HepG2 (cell line): ENCODE measurements around the genes FIZ1, ZNF784 and ZNF71.

DNA sequence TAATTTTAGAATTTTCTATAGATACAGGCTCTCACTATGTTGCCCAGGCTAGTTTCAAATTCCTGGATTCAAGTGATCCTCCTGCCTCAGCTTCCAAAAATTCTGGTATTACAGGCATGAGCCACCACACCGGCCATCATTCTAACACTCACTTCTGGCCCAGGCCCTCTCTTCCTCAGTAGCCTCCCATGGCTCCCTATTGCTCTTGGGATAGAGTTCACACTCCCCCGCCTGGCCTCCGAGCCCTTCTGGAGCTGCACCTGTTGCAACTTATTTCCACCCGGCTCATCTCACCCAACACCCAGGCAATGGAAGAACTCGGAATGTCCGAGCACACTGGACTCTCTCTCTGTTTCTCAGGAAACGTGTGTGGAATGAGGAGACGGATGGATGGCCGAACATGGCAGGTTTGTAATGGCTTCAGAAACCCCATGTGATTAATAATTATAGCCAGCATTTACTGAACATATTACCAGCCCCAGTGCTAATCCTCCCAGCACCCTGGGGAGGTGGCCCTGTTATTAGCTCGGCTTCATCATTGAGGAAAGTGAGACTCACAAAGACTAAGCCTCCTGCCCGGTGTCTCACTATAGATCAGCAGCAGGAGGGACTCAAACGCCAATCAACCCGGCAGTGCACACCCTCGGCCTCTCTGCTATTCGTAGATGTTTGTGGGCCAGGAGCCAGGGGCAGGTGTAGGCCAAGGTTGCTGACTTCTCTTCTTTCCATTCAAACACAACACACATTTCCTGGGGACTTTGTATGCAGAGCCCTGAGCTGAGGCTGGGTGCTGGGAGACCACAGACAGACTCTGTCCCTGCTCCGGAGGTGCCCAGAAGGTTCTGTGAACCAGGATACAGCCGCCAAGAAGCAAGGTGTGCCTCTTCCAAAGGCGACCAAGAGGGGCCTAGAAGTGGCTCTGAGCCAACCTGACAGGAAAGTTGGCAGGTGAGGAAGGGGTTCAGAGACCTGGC, 9.2 kb upstream of the SBK3 start:
- RRBS, 2 experiments: 10% methylated on average over 2 of the region's 18 CpGs; no CpG with 5 or more reads in 1 of the 2 experiments
CAGE:
- cytosol, long polyA minus RNA: no peak
- cytosol, long polyA plus RNA: no peak
- long polyA plus RNA: no peak
- nucleus, long polyA minus RNA: no peak
- nucleus, long polyA plus RNA: no peak

DNA sequence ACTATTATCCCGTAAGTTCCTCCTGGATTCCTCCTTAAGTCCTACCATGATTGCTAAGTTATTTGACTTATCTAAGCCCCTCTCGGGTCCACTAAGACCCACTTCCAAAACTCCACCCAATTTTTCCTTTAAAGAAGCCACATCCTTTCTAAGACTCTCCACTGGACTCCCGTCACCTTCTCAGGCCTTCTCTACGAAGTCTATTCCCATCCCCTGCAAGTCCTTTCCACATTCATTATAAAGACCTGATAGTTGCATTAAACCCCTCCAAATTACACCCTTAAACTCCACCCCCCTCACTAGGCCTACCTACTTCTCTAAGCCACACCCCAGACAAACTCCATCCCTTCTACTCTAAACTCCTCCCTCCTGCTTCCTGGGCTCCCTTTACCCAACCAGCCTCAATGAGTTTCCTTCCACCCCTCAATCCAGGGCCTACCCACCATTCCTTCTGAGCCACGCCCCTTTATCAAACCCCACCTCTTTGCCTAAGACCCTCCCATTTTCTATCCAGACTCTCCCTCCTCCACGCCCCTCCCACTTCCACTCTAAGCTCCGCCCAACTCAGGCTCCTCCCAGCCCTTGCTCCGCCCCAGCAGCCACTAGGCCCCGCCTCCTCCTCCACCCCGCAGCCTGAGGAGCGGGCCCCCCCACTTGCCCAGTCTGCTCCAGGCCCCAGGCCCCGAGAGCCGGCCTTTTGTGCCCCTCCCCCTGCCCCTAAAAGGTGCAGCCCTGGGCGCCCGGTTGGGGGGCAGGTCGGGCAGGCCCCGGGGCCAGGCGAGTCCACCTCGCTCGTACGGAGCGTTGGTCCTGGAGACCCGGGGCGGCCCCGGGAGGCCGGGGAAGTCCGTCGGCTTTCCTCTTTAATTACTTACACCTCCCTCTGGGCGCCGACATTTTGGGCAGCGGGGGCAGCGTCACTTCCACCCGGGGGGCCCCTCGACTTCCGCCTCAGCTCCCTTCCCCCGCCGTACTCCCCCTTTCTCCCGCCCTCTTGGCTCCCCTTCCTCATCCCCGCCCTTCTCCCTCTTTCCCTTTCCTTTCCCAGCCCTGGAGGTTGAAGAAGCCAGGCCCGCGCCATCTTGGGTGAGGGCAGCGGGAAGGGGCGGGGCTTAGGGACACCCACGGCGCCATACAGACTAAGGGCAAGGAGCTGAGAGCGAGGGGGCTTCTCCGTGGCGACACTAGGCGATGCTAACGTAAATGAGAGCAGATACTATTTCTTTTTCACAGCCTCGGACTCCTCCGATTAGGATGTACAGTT, at the start of gene FIZ1:
FIZ1 (minus strand) TSS at position 919 of the 1,264 bp plus-strand sequence.
- RRBS, 2 experiments: 1 to 2% methylated on average over 16 of the region's 52 CpGs
CAGE:
- cytosol, long polyA minus RNA: no peak
- cytosol, long polyA plus RNA: start-site peak on the minus strand centred at position 483 of the sequence, 899 bp wide, 47 and 74 reads in 2 replicates
- long polyA plus RNA: start-site peak on the minus strand centred at position 902 of the sequence, 74 bp wide, 53 and 55 reads in 2 replicates
- nucleus, long polyA minus RNA: no peak
- nucleus, long polyA plus RNA: no peak

DNA sequence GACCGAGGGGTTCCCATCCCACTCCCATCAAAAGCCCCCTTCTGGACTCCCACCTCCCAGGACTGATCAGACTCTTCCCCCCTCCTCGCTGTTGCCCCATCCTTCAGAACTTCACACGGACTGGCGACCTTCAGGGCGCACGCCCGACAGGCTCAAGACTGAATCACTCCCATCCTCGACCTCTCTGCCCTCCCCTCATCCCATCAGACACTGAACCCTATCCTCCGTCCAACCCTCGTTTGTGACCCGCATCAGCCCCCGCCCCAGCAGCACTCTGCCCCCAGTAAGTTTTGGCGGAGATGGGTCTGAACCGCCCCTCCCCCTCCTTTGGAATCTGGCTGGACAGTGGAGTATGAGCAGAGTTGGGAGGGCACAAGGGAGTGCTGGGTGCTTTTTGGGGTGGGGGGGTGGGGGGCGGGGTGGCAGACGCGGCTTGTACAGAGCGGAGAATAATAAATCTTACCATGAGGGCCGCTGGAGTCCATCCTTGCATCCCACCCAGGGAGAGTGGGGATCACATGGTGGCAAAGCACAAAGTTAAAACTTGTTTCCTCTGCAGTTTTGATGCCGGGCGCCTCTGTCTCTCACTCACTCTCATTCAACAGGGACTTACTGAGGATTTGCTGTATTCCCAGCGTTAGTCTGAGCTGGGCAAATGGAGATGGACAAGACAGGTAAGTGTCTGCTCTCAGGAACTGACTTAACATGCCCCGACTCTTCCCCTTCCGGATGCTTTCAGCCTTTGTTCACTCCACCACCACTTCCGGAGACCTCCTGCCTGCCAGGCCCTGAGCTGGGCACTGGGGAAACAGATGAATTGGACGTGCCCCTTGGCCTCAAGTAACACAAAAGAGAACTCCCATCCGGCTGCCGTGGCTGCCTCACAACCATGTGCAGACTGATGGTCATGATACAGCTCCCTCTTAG, 7.3 kb downstream of the ZNF784 start:
- RRBS, 2 experiments: 99 to 100% methylated on average over 2 of the region's 28 CpGs
CAGE:
- cytosol, long polyA minus RNA: no peak
- cytosol, long polyA plus RNA: no peak
- long polyA plus RNA: start-site peak on the plus strand centred at position 385 of the sequence, 167 bp wide, 12 and 17 reads in 2 replicates
- nucleus, long polyA minus RNA: start-site peak on the plus strand centred at position 593 of the sequence, 91 bp wide, 6 reads
- nucleus, long polyA plus RNA: no peak

- RRBS, 2 experiments: under 1 to 1% methylated on average over 6 of the region's 71 CpGs
CAGE:
- cytosol, long polyA minus RNA: start-site peak on the minus strand at chr19:55624563-55624593, 32 reads
- cytosol, long polyA plus RNA: start-site peak on the minus strand at chr19:55624563-55624592, 96 and 40 reads in 2 replicates
- long polyA plus RNA: no peak
- nucleus, long polyA minus RNA: no peak
- nucleus, long polyA plus RNA: no peak
Observed at GRCh38 chr19:55623821-55625276, at the start of gene ZNF784. ZNF784 (minus strand) TSS chr19:55624566.

DNA sequence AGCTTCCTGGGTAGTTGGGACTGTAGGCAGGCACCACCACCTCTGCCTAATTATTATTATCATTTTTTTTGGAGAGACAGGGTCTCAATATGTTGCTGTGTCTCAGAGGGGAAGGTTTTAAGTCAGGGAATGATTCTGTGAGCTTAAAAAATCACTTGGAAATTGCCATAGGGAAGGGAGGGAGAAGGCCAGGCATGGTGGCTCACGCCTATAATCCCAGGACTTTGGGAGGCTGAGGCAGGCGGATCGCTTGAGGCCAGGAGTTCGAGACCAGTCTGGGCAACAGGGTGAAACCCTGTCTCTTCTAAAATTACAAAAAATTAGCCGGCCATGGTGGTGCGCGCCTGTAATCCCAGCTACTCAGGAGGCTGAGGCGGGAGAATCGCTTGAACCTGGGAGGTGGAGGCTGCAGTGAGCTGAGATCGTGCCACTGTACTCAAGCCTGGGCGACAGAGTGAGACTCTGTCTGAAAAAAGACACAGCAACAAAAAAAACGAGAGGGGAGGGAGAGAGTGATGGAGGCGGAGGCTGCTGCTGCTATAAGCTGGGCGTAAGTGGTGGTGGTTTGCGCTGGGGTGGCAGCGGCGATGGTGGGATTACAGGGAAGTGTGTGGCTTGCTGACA, 3.6 kb upstream of the ZNF580 start:
- RRBS, 2 experiments: no CpG with 5 or more reads among the region's 17 CpGs
CAGE:
- cytosol, long polyA minus RNA: no peak
- cytosol, long polyA plus RNA: no peak
- long polyA plus RNA: no peak
- nucleus, long polyA minus RNA: no peak
- nucleus, long polyA plus RNA: no peak

DNA sequence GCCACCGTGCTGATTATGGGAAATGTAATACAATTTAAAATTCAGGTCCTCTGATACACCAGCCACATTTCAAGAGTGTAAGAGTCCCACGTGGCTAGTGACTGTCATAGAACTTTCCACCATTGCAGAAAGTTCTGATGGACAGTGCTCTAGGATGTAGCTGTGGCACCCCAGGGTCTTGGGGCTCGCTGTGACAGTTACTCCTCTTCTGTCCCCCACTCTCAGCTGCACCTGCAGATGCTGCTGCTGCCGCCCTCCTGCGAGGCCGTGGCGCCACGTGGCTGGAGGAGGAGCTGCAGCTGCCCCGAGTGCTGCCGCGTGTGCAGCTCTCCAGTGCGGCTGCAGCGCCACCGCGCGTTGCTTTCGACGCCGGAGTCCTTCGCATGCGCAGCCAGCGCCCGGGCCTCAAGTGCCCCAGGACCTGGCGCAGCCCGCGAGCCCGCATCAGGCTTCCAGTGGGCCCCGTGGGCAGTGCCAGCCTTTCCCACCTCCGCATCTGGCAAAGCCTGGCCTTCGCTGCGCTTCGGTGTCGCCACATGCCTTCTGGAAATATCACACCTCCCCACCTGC, 816 bp upstream of the ZNF580 start:
- RRBS, 2 experiments: no CpG with 5 or more reads among the region's 33 CpGs
CAGE:
- cytosol, long polyA minus RNA: no peak
- cytosol, long polyA plus RNA: no peak
- long polyA plus RNA: no peak
- nucleus, long polyA minus RNA: no peak
- nucleus, long polyA plus RNA: no peak

DNA sequence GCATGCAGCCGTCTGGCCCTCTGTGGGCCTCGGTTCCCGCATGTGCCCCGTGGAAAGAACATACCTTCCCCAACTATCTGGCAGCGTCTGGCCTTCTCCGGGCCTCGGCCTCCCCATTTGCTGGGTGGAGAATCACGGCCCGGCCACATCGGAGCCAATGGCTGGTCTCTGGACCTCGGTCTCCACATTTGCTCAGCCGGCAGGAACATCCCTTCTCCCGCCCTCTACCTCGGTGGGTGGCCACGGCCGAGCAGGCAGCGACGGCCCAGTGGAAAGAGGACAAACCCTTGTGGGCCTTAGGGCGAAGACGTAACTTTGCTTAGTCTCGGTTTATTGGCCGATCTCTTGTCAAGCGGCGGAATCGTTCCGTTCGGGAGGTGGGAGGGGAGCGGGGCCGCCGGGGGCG, 328 bp upstream of the ZNF580 start:
- RRBS, 2 experiments: 3 to 4% methylated on average over 4 to 5 of the region's 31 CpGs
CAGE:
- cytosol, long polyA minus RNA: no peak
- cytosol, long polyA plus RNA: no peak
- long polyA plus RNA: no peak
- nucleus, long polyA minus RNA: no peak
- nucleus, long polyA plus RNA: no peak

DNA sequence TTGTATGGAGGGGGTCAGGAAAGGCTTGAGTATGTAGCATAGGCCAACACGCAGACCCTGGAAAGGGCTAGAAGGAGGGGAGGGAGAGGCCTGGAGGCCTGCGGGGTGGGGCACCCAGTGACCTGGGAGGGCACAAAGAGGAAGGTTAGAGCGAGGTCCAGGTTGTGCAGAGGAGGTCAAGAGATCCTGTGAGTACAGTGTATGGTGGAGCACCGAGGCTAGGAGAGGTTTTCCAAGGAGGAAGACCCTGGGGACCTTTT, 610 bp downstream of the ZNF581 start:
- RRBS, 2 experiments: no CpG with 5 or more reads among the region's 4 CpGs
CAGE:
- cytosol, long polyA minus RNA: no peak
- cytosol, long polyA plus RNA: no peak
- long polyA plus RNA: no peak
- nucleus, long polyA minus RNA: no peak
- nucleus, long polyA plus RNA: no peak

DNA sequence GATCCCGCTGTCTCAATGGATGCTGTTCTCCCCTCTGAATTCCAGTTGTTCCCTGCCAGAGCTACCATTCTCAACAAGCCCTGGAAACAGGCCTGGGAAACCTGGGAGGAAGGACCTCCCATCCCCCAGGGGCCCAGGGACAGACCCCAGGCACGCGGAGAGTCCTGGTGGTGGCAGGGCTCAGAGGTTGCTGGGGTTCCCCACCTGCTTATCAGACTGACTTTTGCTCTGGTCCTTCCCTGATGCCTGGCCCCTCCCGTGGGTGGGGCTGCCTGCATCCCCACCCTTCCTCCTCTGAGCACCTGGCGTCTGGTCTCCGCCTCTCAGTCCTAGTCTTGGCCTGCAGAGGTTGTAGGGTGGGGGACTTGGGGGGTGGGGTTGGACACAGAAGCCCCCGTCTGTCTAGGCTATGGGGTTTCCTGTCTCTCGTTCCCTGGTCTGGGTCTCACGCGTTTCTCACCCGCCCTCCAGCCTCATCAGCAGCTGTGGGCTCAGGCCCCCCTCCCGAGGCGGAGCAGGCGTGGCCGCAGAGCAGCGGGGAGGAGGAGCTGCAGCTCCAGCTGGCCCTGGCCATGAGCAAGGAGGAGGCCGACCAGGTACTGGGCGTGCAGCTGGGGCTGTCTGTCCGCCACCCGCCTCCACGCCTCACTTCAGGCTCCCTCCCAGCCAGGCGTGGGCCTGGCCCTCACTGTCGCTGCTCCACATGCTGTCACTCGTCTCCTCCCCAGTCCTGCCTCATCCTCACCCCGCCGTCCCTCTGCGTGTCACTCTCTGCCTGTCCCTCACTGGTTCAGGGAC, 13.6 kb downstream of the EPN1 start:
- RRBS, 2 experiments: no CpG with 5 or more reads among the region's 27 CpGs
CAGE:
- cytosol, long polyA minus RNA: no peak
- cytosol, long polyA plus RNA: no peak
- long polyA plus RNA: no peak
- nucleus, long polyA minus RNA: no peak
- nucleus, long polyA plus RNA: no peak

DNA sequence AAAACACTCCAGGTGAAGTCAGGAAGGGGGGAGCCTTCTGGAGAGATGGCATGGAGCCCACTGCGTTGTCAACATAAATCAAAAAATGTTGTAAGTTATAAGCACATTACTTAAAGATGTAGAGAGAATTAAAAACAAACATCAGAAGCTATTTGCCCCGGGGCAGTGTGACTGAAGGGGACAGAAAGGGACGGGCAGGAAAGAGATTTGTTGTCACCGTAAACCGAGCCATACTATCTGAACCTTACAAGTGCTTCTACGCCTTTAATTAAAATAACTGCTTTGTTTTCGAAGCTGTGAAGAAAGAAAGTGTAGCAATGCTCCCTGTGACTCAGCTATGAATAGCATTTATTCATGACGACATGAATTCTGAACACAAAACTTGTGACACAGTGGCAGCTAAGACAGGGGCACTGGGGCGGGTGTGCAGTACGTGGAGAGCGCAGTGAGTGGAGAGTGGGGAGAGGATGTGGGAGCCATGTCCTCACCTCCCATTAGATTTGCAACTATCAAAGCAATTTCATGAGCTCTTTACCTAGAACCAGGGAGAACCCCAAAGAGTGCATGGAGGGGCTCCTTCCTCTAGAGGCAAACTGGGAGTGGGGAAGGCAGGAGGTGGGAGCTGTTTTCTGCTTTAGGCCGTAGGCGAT, 30.0 kb downstream of the ZNF787 start:
- RRBS, 2 experiments: no CpG with 5 or more reads among the region's 13 CpGs
CAGE:
- cytosol, long polyA minus RNA: no peak
- cytosol, long polyA plus RNA: no peak
- long polyA plus RNA: no peak
- nucleus, long polyA minus RNA: no peak
- nucleus, long polyA plus RNA: no peak

GRCh38 chr19:56108301-56108660, 12.8 kb downstream of the ZNF787 start:
- RRBS, 2 experiments: no CpG with 5 or more reads among the region's 7 CpGs
CAGE:
- cytosol, long polyA minus RNA: no peak
- cytosol, long polyA plus RNA: no peak
- long polyA plus RNA: no peak
- nucleus, long polyA minus RNA: no peak
- nucleus, long polyA plus RNA: no peak

DNA sequence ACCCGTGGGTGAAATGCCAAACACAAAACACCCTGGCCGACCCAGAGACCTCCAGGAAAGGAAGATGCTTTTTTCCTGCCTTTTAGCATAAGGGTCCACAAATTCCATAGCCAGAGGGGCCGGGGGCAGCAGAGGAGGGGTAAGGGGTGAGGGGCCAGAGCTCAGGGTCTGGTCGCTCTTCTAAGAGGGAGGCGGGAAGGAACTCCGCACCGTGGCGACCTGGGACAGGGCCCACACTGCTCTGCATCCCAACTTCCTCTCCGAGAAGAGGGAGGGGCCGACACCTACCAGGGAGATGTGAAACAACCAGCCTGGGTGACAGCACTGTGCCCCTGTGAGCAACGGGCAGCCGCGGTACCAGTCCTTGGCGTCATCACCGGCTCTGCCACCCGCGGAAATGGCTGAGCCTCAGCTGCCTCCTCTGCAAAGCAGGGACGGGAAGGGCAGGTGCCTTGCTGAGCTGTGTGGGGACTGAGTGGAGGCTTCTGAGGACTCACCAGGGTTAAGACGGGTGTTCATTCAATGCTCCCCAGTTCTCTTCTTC, 9.6 kb downstream of the ZNF787 start:
- RRBS, 2 experiments: no CpG with 5 or more reads among the region's 19 CpGs
CAGE:
- cytosol, long polyA minus RNA: no peak
- cytosol, long polyA plus RNA: no peak
- long polyA plus RNA: no peak
- nucleus, long polyA minus RNA: no peak
- nucleus, long polyA plus RNA: no peak

DNA sequence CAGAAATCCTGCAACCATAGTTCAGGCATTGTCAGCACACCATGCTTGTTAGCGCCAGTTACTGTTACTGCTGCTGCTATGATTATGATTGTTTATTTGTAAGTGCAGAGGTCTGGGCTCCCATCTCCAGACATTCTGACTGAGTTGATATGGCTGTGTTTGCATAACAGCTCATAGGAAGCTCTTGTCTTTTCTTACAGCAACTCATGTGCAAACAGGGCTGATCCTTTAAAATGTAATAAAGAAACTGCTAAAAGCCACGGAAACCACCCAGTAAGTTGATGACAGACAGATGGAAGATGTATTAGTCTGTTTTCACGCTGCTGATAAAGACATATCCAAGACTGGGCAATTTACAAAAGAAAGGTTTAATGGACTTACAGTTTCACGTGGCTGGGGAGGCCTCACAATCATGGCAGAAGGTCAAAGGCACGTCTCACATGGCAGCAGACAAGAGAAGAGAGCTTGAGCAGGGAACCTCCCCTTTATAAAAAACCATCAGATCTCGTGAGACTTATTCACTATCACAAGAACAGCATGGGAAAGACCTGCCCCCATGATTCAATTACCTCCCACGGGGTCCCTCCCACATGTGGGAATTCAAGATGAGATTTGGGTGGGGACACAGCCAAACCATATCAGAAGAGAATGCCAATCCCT, 1.6 kb downstream of the ZSCAN5A start:
- RRBS, 2 experiments: no CpG with 5 or more reads among the region's 7 CpGs
CAGE:
- cytosol, long polyA minus RNA: no peak
- cytosol, long polyA plus RNA: no peak
- long polyA plus RNA: no peak
- nucleus, long polyA minus RNA: no peak
- nucleus, long polyA plus RNA: no peak

DNA sequence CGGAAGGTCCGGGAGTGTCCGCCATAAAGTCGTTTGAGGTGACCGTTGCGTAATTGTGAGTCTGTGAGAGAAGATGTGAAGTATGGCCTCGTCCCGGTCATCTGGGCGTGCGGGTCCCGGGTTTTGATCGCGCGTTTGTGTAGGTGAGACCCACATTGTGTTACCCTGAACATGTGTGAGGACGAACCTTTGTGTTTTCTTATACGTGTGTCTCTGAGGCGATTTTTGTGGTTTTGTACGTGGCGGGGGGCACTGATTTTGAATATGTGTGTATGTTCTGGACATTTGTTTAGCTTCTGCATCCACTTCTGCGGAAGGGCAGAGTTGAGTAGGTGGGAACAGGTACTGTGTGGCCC, 1.1 kb upstream of the ZNF667 start:
- RRBS, 2 experiments: 54 to 57% methylated on average over 5 of the region's 20 CpGs
CAGE:
- cytosol, long polyA minus RNA: no peak
- cytosol, long polyA plus RNA: no peak
- long polyA plus RNA: no peak
- nucleus, long polyA minus RNA: no peak
- nucleus, long polyA plus RNA: no peak

DNA sequence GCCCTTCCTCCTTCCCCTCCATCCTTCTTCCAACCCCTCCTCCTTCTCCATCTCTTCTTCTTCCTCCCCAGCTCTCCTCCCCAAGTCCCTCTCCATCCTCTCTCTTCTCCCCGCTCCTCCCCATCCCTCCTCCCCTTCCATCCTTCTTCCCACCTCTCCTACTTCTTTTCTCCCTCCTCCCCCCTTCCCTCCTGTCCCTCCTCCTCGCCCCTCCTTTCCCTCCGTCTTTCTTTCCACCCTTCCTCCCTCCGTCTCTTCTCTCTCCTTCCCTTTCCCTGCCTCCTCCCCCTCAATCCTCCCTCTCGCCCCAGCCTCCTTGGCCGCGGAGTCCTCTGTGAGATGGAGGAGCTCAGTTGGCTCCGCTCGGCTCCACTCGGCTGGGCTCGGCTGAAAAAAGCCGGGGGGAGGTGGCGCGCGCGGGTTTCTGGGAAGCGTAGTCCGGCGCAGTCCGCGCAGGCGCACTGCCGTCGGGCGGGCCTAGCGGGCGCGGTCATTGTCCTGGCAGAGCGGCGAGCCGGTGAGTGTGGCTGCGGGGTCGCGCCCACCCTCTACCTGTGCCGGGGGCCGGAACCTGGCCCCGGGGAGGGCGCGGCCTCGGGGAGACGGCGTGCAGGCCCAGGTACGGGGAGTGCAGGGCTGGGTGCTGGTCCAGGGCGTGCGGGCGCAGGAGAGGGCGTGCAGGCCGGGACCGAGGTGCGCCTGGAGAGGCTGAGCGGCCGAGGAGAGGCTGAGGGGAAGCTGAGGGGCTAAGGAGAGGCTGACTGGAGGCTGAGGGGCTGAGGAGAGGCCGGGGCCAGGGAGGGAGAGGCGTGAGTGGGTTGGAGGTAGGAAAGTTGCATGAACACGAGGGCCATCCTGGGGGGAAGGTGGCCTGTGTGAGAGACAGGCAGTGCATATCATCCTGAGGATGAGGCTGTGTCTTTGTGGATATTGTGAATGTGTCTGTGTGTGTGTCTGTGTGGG, at the start of gene ZNF71:
ZNF71 (plus strand) TSS at position 493 of the 963 bp plus-strand sequence.
- RRBS, 2 experiments: under 1 to 2% methylated on average over 35 of the region's 55 CpGs
CAGE:
- cytosol, long polyA minus RNA: start-site peak on the plus strand centred at position 491 of the sequence, 5 bp wide, 17 reads
- cytosol, long polyA plus RNA: no peak
- long polyA plus RNA: no peak
- nucleus, long polyA minus RNA: no peak
- nucleus, long polyA plus RNA: start-site peak on the plus strand centred at position 479 of the sequence, 56 bp wide, 18 and 61 reads in 2 replicates

DNA sequence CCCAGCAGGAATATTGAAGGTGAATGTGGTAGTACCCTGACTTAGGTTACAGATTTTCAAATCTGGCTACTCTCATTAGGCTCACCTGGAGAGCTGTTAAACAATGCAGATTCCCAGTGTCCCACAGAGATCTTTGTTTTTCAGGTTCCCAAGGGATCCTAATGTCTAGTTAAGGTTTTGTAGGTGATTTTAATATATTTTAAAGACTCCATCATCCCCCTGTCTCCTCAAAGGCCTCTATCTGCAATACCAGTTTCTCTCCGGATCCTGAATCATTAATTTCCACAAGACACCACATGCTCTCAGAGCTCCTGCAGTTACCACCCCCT, 1.7 kb upstream of the PEG3 start:
- RRBS, 2 experiments: no CpG with 5 or more reads among the region's 1 CpG
CAGE:
- cytosol, long polyA minus RNA: no peak
- cytosol, long polyA plus RNA: no peak
- long polyA plus RNA: no peak
- nucleus, long polyA minus RNA: no peak
- nucleus, long polyA plus RNA: no peak

DNA sequence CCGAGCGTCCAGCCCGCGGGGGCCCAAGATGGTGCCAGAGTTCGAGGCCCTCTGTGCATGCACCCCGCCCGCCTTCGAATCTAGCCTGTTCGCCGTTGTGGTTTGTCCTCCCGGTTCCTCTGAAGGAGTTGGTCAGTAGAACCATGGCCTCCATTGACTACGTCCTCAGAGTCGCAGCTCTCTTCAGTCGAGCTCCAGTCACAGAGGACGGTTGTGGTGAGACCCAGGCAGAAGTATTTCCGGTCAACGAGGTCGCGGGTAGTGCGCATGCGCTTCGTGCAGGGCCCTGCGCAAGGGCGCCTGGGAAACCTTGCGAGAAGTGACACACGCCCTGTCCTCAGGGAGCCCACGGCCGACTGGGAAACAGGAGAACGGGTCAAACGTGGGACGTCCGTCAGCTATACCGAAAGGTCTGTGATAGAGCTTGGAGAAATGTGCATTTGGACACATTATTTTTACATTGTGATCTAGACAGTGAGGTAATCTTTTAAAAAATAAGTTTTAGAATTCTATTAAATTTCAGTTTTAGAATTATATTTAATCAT, 24.2 kb upstream of the PEG3 start:
- RRBS, 2 experiments: 100% methylated on average over 1 of the region's 33 CpGs; no CpG with 5 or more reads in 1 of the 2 experiments
CAGE:
- cytosol, long polyA minus RNA: no peak
- cytosol, long polyA plus RNA: no peak
- long polyA plus RNA: no peak
- nucleus, long polyA minus RNA: no peak
- nucleus, long polyA plus RNA: no peak

DNA sequence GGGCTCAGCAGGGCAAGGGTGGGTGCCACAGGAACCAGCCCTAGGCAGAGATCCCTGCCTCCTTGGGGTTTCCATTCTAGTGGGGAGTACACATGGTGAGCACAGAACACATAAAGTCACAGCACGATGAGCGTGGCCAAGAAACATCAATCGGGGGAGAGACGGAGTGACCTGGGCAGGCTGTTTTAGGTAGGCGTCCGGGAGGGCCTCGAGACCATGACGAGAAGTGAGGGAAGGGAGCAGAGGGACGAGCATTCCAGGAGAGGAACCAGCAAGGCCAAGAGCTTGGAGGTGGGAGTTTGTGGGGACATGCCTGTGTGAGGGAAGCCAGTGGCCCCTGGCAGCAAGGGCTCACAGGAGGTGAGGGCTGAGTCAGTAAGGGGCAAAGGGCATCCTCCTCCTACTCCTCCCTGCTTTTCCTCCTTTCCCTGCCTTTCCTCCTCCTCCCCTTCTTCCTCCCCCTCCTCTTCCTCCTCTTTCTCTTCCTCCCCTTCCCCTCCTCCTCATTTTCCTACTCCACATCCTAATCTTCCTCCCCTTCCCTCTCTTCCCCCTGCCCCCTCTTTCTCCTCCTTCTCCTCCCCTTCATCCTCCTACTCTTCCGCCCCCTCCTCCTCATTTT, 126.4 kb upstream of the PEG3 start:
- RRBS, 2 experiments: no CpG with 5 or more reads among the region's 10 CpGs
CAGE:
- cytosol, long polyA minus RNA: no peak
- cytosol, long polyA plus RNA: no peak
- long polyA plus RNA: no peak
- nucleus, long polyA minus RNA: no peak
- nucleus, long polyA plus RNA: no peak

GRCh38 chr19:57217995-57218533, 12.8 kb upstream of the AURKC start:
- RRBS, 2 experiments: no CpG with 5 or more reads among the region's 4 CpGs
CAGE:
- cytosol, long polyA minus RNA: no peak
- cytosol, long polyA plus RNA: no peak
- long polyA plus RNA: no peak
- nucleus, long polyA minus RNA: no peak
- nucleus, long polyA plus RNA: no peak

DNA sequence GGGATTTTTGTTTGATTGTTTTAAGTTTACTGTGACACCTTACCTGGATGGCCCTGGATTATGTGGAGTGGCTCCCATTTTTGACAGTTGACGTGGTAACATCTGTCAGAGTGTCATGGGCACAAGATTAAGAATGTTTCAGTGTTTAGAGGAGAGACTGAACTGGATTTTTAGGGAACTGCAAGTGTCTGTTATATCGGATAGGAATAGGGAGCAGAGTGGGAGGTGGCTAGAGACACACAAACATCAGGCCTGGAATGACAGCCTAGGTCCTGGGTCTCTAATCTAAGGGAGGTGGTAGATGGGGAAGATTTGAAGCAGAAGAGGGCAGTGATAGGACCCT, 5.4 kb downstream of the TRAPPC2B start:
- RRBS, 2 experiments: no CpG with 5 or more reads among the region's 2 CpGs
CAGE:
- cytosol, long polyA minus RNA: no peak
- cytosol, long polyA plus RNA: no peak
- long polyA plus RNA: no peak
- nucleus, long polyA minus RNA: no peak
- nucleus, long polyA plus RNA: no peak